HT-29 (cell line): ENCODE measurements around a stretch of chr3.

- RAMPAGE, long total RNA = no peak
Observed at GRCh38 chr3:138742463-138742882, 92.3 kb downstream of the PIK3CB start.

- RAMPAGE, long total RNA = no peak
Observed at GRCh38 chr3:138835516-138835753, 707 bp upstream of the PIK3CB start.

DNA sequence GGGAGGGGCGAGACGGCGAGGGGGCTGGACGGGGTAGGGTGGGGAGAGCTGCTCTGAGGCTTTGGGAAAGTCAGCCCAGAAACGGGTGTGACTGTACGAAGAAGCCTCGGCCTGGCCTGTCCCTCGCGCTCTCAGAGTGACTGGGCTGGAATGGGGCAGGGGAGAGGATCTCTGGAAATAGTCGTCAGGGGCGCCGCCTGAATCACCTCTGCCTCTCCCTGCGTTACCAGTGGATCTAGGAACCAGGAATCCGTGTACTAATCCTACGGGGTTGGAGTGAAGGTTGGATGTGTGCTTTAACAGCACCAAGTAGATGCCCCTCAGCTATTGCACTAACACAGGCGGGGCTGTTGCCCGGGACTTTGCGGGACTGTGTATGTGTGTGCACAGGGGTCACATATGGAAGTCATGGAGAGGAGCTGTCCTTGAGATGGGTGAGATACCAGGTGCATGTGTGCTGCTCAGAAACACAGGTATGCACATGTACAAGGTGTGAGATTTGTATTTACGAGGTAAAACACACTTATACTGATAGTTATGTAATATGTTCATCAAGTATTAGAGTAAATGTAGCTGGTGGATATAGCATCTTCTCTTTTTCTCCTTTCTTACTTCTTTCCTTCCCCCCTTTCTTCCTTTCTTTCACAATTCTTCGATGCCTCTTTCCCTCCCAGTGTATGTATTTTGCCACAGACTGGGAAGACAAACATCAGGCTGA, 677 bp downstream of the FOXL2NB start:
- RAMPAGE, long total RNA = no peak

GRCh38 chr3:138951176-138951584, 4.2 kb downstream of the FOXL2NB start:
- RAMPAGE, long total RNA = no peak

GRCh38 chr3:139202152-139202820, 141.5 kb upstream of the MRPS22 start:
- RAMPAGE, long total RNA = no peak

GRCh38 chr3:139354642-139355735, 11.2 kb downstream of the MRPS22 start:
- RAMPAGE, long total RNA = no peak

- RAMPAGE, long total RNA = no peak
Observed at GRCh38 chr3:139360915-139361586, 17.2 kb downstream of the MRPS22 start.

- RAMPAGE, long total RNA = no peak
Observed at GRCh38 chr3:139373516-139374053, 15.9 kb downstream of the COPB2 start.

DNA sequence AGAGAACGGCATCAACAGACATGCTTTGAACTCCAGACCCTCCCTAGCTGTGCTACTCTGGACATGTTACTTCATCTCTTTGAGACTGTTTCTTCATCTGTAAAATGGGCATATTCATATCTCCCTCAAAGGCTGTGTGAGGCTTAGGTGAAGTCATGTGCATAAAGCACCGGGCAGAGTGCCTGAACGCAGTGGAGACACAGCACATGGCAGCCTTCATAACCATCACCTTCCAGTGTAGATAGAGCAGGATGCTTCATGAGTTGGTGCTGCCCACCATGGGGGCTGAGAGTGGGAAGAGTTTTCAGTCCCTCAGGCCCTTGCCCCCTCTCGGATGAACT, 1.2 kb downstream of the RBP1 start:
- RAMPAGE, long total RNA = no peak

GRCh38 chr3:139548409-139549543, 9.2 kb upstream of the RBP1 start:
- RAMPAGE, long total RNA = no peak

GRCh38 chr3:141094914-141095785, 44.0 kb downstream of the SPSB4 start:
- RAMPAGE, long total RNA = no peak

GRCh38 chr3:141323865-141324562, 44.3 kb upstream of the ZBTB38 start:
- RAMPAGE, long total RNA = no peak

DNA sequence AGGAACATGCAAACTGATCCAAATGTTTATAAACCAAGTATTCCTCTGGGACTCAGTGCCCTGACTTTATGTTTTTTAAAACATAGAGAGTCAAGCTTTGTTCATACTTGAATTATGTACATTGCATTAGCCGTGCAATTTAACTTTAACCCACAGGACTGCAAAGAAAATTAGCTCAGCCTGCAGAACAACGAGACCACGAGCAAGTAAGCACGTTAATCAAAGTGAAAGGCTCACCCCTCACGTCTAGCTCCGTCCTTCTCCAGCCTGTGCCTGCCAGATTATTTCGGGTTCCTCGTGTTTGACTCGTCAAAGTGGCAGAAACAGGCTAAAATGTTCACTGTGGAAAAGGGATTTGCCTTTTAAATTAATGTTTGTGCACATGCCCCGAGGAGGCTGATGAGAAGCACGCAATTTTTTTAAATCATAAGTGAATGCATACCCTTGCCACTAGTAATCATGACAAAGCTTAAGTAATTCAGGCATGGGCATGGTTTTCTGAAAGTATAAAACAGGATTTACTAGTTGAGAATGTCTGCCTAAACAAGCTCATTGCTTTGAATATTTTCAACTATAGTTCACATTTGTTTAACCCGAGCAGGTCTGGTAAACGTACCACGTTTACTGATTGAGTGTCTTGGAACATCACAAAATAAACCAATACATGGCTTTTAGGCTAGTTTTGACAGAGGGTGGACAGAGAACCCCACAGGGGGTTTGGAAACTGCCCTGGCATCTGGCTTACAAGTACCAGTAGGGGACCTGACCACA, 15.4 kb downstream of the ZBTB38 start:
- RAMPAGE, long total RNA = no peak

GRCh38 chr3:141412726-141413776, 44.7 kb downstream of the ZBTB38 start:
- RAMPAGE, long total RNA = no peak

GRCh38 chr3:141421521-141421975, 53.2 kb downstream of the ZBTB38 start:
- RAMPAGE, long total RNA = no peak

DNA sequence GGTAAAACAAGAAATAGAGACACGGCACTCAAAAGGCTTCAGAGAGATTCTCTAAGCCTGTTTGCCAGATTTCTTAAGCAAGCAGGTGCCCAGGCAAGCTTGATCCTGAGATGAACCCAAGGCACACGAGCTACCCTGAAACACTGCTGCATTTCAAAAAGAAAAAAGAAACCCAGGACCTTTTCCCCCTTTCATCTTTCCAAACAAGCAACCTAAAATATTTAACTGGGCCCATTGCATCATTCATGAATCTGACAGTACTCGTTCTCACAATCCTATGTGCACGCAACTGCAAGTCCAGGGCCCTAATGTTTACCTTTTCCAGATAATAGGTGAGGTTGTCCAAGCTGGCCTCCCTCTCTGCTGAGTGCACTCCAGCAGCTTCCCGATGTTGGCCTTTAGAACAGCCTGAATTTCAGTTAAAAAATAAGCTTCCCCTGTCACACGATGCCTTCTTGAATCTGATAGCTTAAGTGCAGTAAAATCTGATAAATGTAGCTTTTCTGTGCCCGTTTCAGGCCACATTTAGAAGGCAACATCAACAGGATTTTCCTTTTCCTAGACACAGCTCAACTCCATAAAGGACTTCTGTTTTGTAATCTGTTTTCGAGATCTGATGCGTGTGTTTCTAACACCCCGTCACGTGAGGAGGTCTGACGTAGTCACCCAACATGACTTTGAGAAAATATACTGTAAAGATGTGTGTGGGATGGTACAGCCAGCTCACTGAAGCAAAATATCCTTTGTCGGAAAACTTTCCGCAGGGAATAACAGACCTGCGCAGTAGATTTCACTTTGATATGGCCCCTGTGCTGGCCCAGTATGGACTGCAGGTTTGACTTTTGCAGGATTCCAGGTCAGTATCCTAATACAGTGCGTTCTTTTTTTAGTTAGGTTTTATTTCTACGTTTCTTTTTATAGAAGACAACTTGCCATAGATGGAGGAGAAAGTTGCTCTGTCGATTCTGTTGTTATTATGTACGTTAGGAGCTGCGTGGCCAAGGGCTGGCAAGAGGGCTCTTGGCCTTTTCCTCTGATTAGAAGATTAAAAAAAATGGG, 55.1 kb upstream of the RASA2 start:
- RAMPAGE, long total RNA = no peak

GRCh38 chr3:141442333-141443511, 44.1 kb upstream of the RASA2 start:
- RAMPAGE, long total RNA = no peak

DNA sequence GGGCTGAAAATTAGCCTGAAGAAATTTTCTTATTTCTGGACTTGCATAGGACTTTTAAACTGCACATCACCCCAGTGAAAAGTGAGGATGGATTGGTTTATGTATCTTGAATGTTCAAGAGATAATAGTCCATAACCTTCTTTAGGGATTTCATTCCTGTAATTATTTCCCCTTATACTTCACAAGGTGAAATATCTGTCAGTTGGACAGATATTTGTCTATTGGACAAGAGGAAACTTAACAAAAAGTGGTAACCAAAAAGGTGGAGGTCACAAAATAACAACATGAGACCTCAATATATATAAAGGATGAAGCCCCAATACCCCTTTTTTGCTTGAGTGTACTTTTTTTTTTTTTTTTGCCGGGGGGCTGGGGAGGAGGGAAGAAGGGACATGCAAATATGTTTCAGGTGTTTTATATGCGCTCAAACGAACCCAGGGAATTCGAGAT, 2.8 kb downstream of the RASA2 start:
- RAMPAGE, long total RNA = no peak

GRCh38 chr3:141498602-141499732, 12.1 kb downstream of the RASA2 start:
- RAMPAGE, long total RNA = no peak

GRCh38 chr3:141600171-141600858, 113.5 kb downstream of the RASA2 start:
- RAMPAGE, long total RNA = no peak